Diencephalon (tissue), 2 donors: Measurements from ENCODE around the genes MTARC2 and TLR5.

- RAMPAGE, long total RNA: no peak
These were observed 41.0 kb downstream of the RAB3GAP2 start for GRCh38 chr1:220230863-220231980.

- RAMPAGE, long total RNA: no peak
These were observed 7.7 kb downstream of the RAB3GAP2 start for GRCh38 chr1:220264652-220264894.

- RAMPAGE, long total RNA: no peak
These were observed 1.2 kb downstream of the C1orf115 start for GRCh38 chr1:220691149-220691923.

DNA sequence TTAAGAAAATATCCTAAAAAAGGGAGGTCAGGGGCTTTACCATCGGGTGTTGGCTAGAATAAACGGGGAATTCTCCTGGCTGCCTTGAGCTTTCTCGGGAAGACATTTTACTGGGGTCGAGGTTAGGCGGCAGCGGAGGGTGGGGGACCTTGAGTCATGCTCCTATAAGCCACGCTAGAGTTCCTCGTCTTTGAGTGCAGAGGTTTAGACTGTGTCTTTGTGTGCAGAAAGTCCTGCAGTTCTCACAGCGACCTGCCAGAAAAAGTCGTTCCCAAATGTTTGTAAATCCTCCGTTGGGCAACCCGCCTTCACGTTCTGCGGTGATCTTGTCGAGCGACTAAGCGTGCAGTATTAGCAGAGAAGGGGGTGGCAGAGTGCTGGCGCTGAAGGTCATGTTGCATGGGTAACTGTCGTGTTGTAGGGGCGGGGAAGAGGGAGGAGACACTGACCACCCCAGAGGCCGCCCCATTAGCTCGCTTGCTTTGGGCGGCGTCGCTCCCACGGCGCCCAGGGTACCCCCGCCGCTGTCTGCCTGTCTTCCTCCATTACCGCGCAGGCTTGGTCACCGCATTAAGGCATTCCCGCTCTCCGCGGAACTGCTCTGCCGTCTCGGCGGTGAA, at the start of gene MTARC2:
TSS of gene MTARC2 (plus strand) at position 544 of the 620 bp plus-strand sequence.
- RAMPAGE, long total RNA: no peak

DNA sequence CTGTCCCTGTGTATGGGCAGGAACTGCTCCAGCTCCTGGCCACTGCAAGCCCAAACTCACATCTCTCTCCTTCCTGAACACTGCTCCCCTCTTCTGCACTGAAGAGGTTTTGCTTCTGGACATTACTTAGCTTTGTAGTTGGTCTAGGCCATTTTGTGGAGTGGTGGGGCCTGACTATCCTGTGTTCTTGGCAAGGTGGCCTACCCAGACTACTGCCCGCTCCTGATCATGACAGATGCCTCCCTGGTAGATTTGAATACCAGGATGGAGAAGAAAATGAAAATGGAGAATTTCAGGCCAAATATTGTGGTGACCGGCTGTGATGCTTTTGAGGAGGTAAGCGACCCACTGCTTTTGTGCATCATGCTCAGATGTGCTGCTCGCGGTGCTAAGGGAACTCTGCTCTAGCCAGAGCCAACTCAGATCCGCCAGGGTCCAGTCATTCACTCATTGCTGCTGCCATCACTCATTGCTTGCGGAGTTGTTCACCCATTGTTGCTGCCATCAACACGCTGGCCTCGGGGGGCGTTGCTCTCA, 14.7 kb downstream of the MTARC2 start:
- RAMPAGE, long total RNA: no peak

GRCh38 chr1:220872283-220872556, 7.0 kb upstream of the HLX start:
- RAMPAGE, long total RNA: no peak

GRCh38 chr1:220879054-220879269, 281 bp upstream of the HLX start:
- RAMPAGE, long total RNA: no peak

DNA sequence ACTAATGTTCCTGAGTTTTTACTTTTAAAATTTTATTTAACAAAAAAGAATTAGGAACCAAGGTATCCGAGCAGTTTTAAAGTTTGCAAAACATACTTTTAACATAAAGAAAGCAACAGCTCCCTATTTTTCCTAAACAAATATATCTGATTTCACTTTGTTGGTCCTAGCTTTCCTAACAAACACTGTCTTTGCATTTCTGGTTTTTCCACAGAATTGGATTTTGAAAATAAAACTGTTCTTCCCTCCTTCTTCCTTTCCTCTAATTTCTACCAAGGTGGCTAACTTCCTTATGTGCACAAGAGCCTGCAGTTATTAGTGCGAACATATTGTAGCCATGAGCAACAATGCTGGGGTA, 31.3 kb downstream of the DUSP10 start:
- RAMPAGE, long total RNA: no peak

DNA sequence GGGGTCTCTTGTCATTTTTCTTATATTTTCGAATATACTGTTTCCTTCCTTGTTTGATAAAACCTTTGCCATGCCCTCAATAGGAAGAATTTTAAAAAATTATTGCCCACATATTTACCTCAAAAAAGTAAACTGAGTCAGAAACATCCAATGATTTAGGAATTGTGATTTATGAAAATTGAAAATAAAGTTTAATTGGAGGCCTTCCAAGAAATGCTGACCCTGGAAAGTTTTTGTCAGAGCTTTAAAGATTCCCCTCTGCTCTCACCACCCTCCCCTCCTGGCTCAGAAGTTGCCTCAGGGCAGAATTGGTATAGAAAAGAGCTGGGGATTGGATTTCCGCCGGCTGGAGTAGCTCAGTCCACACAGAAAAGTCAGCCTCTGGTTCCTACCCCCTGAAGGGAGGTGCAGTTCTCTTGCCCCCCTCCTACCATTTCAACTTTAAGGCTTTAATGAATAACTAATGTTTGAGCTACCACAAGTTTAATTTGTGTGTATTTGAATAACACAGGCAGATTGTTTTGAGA, 26.8 kb downstream of the DUSP10 start:
- RAMPAGE, long total RNA: no peak

DNA sequence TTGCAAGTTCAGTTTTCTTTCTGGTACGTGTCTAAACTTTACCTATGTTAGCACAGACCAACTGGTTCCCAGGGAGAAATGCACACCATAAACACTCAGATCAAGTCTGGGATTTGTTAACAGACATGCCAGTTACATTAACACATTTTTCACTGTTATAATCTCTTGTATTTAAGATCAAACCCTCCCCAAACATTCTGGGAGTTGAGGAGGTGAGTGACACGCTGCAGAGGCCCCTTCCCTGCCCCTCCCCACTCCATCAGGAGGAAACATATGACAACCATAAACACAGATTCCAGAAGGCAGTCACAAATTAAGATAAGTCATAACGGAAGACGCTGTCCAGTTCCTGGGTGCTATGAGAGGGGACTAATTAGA, 25.1 kb downstream of the DUSP10 start:
- RAMPAGE, long total RNA: no peak

DNA sequence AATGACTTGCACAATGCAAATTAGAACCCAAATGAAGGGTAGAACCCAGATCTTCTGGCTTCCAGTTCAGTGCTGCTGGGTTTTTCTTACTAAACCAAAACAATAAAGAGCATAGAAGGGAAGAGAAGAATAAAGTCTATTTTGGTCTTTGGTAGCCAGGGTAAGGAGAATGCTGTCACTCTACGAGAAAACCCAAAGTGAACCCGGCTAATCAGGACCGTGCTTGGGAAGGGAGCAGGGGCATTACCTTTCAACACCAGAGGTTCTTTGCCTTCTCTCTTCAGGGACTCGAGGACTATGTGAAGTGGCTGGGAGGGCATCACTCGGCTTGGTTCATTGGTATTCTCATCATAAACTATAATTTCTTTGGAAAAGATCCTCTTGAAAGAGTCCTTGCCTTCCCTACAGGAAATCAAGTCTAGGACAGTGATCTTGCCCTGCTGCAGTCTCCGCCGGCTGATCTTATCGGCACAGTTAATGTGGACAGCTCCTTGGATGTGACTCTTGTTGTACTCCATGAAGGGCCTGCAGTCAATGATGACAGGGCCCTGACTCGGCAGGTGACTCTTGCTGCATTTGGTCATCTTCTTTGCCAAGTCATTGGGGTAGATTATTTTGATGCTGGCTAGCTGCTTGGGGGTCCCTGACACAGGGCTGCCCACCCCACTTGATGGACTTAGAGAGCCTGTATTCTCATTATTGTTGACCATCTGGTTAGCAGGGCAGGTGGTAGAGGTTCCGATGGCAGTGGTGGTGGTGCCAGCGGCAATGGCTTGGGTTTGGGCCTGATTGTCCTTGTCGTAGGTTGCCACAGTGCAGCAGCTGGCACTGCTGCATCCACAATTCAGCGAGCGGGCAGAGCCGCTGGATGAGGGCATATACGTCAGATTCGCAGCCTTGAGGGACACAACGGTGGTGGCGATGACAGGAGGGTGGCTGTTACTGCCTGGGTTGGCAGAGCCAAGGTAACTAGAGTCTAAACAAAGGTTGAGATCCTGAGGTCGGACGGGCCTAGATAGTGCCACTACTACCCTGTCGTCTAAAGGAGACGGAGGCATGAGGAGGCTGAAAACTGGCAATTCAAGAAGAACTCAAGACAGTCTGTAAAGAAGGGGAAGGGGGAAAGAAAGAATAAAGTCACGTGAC, 2.8 kb downstream of the DUSP10 start:
- RAMPAGE, long total RNA: no peak

- RAMPAGE, long total RNA: no peak
These were observed 329.3 kb upstream of the DUSP10 start for GRCh38 chr1:222071137-222071649.

GRCh38 chr1:222628775-222629418, 11.0 kb downstream of the MIA3 start:
- RAMPAGE, long total RNA: no peak

DNA sequence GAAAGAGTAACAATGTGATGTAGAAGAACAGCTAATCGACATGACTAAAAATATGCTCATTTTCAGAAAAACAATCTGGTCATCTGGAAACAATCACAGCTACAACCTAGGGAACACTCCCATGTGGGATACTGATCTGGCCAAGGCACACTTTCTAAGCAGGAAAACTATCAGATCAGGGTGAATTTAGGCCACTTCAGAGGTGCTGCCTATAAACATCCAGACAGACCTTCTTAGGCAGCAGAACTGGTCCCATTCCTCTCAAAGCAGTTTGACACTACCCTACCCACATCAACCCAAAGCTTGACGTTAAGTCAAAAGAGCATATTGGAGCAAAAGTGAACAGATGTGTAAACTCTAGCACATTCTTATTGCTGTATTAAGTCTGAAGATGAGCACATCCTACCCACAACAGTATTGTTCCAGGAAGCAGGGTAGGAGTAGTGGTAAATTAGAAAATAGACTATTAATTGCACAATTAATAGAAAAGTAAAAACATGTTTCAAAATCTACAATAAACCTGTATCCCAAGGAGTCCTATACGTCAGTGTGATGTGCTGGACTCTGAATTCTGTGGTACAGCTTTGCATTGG, 43.0 kb downstream of the AIDA start:
- RAMPAGE, long total RNA: no peak

- RAMPAGE, long total RNA: no peak
These were observed 147.6 kb downstream of the TLR5 start for GRCh38 chr1:222995261-222995984.

- RAMPAGE, long total RNA: no peak
These were observed 61.8 kb downstream of the TLR5 start for GRCh38 chr1:223081004-223081913.

DNA sequence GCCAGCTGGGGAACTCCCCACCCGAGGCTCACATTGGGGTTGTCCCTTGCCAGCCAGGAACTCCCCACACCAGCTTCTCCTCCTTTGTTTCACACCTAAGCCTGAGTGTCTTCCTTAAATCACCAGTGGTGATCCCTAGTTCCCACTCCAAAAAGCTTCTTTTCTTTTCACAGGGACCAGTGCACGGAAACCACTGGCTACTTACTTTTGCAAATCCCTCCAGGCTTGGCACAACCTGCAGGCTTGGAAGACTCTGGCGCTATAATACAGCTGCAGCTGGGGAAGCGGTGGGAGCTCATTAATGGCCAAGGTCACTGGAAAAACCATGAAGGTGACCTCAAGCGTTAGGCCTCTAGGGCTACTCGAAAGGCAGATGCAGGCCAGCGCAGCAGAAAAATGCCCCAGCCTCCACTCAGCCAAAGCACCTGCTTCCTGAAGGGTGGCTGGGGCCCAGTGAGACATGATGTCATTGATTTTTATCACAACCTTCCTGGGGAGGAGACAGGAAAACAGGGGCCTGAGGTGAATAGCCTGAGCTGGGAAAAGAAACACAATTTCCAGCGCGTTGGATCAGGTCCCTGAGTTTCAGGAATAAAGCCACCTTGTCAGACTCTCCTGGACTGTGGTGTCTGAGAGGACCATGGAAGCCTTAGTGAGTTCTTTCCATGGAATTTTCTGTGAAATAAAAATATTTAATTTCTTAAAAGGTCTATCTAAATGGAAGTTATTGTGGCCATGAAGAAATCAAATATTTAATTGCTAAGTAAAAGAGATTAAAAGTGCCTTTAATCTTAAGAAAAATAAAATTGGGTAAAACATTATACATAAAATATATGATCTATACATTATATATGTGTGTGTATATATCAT, 39.9 kb downstream of the TLR5 start:
- RAMPAGE, long total RNA: no peak

GRCh38 chr1:223142886-223143630, at the start of gene TLR5:
Gene TLR5, minus strand, starts transcription at chr1:223143248.
- RAMPAGE, long total RNA: start-site peak on the minus strand at chr1:223143241-223143298, 95 and 33 reads in 2 replicates

GRCh38 chr1:223288730-223289261, 75.2 kb downstream of the SUSD4 start:
- RAMPAGE, long total RNA: no peak

DNA sequence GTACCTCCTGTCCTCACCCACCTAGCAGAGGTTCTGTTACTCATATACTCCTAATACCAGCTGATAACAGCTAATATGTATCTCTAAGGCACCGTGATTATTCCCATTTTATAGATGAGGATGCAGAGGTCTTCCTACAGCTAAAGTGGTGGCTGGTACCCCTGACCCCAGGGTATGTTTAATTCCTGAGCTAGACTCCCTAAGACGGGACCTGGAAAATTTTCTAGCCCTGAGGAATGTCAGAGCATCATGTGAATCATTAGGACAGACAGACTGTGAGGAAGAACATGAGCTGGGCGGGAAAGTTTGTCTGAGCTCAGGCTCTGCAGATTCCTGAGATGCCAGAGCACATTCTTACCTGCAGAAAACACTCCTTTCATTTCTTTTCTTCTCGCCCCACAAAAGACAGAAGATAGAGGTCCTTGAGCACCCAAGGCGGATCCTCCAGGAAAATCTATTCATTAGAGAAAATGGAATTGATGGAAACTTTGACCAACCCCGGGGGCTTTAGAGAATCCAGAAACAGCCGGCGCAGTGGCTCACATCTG, 6.5 kb downstream of the CAPN2 start:
- RAMPAGE, long total RNA: no peak